A673 (cell line): ENCODE data around the genes WNT16 and POT1.

DNA sequence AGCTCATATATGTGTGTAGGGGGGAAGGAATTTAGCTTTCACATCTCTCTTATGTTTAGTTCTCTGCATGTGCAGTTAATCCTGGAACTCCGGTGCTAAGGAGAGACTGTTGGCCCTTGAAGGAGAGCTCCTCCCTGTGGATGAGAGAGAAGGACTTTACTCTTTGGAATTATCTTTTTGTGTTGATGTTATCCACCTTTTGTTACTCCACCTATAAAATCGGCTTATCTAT, 1.2 kb downstream of the CFTR start:
- PRO-cap: no peak

DNA sequence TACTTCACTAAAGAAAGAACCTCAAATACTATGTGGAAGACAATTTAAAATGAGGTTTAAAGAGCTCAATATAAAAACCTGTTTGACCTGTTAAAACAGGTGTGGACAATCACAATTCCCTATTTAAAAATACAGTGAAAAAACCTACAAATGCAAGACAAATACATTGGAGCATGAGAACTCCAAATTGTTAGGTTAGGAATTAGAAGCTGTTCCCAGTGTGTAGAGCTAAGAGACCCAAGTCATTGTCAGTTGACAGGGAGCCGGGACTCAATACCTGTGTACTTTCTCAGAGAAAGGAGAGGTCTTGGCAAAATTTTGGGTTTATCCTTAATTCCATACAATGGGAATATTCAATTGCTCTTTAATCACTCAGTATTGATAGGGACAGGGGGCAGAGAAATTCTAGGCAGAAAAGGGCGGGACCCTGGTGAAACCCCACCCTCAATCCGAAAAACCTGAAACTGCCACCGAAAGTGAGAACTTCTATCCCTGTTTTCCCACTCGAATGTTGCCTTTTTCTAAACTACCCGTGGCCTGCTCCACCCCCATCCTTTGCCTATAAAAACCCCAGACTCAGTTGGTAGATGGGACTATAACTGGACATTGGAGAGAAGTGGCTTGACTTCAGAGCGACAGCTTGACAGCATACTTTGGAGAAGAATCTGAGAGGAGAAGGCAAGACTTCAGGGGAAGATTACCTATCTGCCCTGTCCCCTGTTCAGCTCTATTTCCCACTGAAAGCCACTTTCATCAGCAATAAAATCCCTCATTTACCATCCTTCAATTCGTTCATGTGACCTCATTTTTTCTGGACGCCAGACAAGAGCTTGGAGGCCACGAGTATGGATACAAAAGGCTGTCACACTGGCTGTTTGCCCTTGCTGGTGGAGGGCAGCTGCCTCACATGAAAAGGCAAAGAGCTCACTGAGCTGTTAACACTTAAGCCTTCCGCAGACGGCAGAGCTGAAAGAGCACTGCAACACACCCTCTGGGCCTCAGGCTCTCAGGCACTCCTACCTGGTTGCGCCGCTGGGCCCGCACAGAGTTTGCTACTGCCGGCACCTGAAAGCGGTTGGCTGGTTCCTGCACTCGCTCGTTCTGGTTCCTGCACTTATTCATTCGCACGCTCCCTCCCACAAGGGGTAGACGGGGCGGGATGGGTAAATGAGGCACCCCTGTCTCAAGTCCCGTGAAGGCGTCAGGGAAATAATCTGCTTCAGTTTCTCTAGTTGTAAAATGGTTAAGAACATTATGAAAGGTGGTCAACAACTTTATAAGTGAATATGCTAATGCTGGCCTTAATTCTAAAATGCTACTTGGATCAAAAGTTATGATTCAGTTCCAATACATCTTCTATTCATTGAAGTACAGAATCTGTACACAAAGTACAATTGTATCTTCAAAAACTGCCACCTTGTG, 193.3 kb downstream of the CFTR start:
- PRO-cap: no peak

DNA sequence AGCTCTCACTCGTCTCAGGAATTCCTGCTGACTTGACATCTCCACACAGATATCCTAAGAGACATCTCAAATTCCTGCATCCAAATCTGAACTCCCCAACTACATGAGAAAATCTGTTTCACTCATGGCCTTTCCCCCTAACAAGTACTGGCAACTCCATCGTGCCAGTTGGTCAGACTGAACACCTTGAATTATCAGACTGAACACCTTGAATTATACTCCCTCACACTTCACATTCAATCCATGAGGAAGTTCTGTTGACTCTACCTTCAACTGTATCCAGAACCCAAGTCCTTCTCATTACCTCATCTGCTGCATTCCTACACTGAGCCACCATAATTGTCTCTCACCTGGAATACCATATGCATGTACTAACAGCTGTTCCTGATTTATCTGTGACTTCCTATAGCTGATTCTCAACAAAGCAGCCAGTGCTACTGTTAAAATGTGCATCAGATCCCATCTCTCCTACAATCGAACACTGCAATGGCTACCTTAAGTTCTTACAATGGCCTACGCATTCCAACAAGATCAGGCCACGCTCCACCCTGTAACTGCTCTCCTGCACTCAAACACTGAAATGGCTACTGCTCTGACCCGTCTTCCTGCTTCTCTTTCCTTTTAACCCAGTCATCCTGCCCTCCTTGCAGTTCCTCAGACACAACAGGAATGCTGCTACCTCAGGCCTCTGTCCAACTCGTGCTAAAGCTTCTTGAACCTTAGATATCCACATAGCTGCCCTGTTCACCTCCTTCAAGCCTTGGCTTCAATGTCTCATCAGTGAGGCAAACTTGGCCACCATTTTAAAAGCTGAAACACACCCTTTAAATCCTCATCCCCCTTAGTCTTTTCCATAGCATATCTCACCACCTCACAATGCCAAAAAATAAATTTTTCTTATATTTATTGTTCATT, 110.7 kb downstream of the CTTNBP2 start:
- PRO-cap: no peak

DNA sequence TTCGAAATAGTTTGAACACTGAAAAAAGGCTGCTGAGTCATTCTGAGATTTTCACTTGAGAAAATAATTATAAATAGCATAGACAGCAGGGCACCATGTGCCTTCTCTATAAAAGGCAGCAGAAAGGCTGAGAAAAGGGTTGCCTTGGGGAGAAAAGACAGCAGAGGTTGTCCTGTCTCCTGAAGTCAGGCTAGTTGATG, 92.4 kb downstream of the CTTNBP2 start:
- PRO-cap: no peak

- PRO-cap: no peak
Measured at GRCh38 chr7:118194585-118195952, 11.1 kb downstream of the LSM8 start.

GRCh38 chr7:120990447-120991387, 2.2 kb downstream of the CPED1 start:
- PRO-cap: no peak

- PRO-cap: no peak
Measured at GRCh38 chr7:121180216-121180941, 148.4 kb upstream of the WNT16 start.

- PRO-cap: no peak
Measured at GRCh38 chr7:121244278-121245019, 84.4 kb upstream of the WNT16 start.

- PRO-cap: no peak
Measured at GRCh38 chr7:121328545-121329170, at the start of gene WNT16. Gene WNT16, plus strand, starts transcription at chr7:121329000.

GRCh38 chr7:121385685-121386459, 10.2 kb downstream of the FAM3C start:
- PRO-cap: no peak

DNA sequence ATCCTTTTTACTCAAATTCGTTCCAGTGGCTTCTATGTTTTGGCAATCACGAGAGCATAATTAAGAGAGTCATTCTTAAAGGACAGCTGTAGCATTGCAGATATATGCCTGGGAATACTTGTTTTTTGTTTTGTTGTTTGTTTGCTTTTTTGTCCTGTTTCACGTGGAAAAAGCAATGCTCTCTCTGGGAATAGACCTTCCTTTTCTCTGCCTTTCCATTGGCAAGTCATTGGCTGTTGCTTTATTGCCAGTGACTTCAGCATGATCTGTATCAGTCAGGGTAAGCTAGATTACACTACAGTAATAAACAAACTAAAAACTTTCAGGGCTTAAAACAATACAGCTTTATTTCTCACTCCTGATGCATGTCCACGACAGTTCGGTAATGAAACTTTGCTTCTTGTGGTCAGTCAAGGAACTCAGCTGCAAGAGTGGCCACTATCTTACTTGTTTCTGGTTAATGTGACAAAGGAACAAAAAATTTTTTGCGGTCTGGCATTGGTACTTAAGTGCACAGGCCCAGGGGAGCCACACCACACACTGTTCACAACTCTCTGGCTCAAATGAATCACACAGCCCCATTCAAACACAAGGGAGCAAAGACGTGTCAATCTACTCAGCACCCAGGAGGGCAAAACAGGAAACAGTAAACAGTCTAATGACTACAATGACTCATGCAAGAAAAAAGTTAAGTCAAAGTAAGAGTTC, 134.1 kb upstream of the FAM3C start:
- PRO-cap: unidirectional peak, minus-strand start at position 564 of the sequence

DNA sequence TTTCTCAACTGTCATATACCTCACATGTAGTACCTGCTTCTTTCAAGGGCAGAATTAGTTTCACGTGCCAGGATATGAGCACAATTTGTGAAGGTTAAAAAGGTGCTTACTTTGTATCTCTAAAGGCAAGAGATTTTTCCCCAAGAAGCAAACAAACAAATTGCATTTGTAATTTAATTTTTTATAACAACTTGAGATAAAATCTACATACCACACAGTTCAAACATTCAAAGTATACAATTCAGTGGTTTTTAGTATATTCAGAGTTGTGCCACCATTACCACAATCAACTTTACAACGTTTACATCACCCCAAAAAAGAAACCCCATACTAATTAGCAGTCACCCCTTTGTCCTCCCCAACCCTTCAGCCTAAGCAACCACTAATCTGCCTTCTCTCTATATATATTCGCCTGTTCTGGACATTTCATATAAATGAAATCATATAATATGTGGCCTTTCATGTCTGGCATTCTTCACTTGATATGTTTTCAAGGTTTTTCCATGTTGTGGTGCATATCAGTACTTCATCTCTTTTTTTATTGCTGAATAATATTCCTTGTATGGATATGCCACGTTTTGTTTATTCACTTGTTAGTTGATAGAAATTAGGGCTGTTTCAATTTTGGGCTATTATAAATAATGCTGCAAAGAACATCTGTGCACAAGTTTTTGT, 70.5 kb downstream of the AASS start:
- PRO-cap: no peak

DNA sequence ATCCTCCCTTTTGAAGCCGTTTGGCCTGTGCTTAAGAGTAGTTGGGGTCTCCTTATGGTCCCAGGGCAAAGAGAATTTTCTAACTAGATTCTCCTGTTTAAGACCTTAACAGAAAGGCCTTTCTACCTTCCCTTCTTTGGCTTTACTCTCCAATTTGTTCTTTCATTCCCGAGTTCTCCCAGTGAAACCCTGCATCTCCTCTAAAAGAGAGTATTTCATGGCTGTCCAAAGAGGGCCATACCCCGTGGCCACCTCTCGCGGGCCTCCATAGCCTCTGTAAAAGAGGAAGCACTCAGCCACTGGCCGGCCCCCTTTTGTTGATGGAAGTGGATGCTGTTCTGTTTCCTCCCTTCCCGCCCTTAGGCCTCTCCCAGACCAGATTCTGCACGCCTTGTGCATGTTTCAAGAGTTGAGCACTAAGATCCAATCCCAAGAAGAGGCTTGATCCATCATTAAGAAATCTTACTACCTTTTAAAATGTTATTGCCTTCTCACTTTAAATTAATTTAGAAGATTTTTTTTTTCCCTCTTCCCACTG, 6.7 kb upstream of the FEZF1 start:
- PRO-cap: no peak

DNA sequence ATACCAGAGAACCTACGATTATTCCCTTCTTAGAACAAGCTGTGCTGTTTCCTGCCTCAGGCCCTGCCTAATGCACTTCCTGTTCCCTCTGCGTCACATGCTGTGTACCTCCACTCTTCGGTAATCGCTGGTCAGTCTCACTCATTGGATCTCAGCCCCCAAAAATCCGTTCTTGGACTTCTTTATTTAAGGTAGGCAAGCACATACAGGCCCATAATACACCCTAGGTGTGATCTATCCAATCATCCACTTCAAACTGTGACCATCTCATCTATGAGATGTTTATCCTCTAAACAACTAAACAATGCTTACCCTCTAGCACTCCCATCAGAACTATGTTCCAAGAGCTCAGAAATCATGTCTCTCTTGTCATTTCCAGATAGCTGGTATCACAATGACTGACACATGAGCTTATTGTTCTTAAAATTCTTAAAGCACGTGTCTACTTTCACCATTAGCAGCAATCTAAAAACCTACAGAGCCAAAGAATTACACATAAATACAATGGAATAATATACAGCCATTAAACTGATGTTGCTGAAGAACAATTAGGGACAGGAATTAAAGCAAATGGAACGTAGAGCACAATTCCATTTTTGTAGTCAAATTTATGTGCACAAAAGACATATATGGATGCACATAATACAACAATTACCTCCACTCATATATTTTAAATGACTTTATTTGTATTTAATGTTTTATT, 83.8 kb downstream of the CADPS2 start:
- PRO-cap: bidirectional peak, plus-strand start at position 113 of the sequence, minus-strand start at position 72 of the sequence; bidirectional peak, plus-strand start at position 330 of the sequence, minus-strand start at position 258 of the sequence

DNA sequence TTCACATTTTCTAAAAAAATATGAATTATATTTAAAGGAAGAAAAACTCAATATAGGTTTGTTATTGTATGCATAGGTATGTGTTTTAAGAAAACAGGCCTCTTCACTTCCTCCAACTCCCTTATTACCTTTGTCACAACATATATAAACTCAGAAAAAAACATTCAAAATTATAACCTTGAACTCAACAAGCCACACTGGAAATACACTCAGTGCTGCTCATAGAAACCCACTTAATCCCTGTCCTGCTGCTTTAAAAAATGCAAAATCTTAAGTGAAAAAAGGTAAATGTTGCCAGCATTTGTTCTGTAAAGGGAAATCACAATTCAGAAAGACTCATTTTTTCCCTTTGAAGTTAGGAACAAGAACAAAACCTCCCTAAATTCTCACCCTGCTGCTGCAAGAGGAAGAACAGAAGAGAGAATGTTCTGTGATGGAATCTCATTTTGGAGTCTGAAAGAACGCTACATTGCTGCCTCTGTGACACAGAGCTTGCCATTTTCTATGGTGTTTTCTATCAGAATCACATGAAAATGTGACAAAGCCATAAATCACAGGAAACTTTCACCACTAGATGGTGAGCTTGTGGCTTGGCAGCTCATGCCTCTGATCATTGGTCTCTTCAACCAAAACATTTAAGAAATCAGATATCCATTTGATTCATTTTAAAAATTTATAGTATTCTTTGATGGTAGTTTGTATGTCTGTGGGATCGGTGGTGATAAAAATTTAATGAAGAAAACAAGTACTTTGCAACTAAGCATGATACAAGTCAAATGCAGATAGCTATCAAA, 83.1 kb downstream of the CADPS2 start:
- PRO-cap: no peak

DNA sequence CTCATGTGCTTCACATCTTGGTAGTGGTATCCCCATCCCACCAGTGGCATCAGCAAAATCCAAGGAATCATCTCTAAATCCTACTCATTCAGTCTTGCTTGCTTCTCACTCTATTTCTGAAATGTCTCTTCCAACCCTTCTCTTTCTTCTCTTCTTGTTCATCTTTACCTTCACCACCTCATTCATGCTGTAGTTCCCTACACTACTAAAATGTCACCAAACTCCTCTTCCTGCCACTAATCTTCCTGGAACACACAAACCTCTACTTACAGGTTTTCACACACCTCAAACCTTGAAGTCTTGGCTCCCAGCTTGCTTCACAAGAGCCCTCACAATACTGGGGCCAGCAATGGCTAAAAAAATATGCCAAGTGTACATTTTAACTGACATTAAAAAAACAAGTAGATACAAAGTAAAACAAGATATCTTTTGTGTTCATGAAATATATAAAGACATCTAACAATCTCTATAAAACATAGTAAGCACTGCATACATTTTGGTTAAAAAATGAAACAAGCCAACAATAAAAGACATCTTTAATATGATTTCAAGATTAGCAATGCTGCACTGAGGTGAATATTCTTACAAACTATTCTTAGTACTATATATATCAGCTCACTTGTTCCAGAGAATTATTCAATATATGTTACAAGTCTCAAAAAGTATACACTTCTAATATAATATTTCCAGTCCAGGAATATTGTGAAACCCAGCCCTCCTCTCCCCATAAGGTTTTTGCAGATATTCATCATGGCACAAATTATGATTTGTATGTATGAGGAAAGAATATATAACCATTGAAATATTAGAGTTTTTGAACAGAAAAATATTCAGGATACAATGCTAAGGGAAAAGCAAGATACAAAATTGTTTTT, 29.7 kb downstream of the CADPS2 start:
- PRO-cap: no peak

DNA sequence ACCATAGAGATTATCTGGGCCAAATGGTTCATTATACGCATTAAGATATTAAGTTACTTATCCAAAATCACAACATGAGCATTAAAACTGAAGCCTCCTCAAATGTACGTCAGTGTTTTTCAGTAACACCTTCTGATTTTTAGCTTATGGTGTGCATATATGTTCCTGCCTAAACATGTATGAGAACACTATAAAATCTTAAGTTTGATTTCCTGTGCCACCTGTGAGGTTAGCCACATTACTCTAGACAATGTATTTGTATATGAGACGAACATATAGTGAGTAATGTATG, 103.1 kb downstream of the IQUB start:
- PRO-cap: no peak

DNA sequence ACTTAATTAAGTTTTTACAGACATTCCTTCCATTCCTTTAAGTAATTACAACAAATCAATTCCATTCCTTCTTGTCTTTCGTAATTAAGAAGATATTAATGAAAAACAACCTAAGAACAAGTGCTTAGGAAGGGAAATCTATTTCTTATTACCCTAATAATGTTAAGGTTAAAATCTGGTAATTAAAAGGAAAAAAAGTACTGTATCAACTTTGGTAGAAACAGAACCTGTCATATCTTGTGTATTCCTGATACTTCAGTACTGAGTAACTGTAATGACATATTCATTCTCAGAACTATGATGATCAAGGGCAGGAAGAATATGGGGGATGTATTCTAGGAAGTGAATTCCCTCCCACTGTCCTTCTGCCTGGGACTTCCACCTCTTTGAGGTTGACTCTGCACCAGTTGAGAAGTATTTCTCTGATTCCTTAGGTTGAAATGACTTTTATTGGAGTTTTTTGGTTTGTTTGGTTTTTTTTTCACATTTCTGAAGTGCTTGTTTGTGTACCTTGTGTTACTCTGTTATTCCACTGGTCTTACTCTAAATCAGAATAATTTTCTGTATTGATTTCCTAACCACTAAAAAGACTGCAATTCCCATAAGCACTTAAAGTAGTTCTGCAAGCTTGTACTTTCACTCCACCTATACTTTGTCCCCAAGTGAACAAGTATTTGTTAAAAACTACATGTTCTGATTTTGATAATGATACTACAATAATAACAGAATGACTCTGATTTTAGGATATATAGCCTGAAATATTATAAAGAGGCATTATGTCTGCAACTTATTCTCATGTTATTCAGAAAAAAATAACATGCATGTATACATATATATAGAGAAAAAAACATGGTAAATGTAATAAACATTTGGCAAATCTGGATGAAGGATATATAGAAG, 36.9 kb downstream of the WASL start:
- PRO-cap: no peak

DNA sequence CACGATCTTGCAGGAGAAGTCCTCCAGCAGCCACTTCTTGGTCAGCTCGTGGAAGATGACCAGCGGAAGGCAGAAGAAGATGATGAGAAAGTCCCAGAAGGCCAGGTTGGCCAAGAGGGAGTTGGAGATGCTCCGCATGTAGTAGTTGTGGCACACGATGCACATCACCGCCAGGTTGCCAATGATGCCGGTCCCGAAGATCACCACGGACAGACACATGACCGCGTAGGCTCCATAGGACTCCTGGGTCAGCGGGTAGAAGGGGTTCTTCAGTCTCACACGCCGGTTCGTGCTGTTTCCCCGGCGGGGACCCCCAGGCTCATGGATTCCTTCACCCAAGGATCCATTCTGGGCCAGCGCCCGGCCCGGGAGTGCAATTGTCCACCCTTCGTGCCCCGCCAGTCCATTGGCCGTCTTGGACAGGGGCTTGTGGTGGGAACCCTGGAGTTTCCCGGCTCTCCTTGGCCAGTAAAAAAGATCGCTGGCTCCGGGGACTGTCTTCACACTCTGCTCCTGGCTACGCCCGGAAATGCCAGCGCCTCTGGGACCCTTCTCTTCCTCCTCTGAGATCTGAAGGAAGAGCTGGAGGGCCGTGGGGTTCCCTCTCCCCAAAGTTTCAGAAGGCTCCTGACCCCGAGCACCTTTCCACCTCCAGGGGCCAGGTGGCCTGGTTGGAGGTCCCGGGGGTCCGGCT, 1.5 kb downstream of the GPR37 start:
- PRO-cap: no peak

GRCh38 chr7:124929432-124930365, at the start of gene POT1:
Gene POT1, minus strand, starts transcription at chr7:124929825.
- PRO-cap: bidirectional peak, plus-strand start at chr7:124929610, minus-strand start at chr7:124929611; bidirectional peak, plus-strand start at chr7:124930083, minus-strand start at chr7:124929780